Pulmonary artery (tissue), 1 donor: Measurements from ENCODE around the gene COX14.

DNA sequence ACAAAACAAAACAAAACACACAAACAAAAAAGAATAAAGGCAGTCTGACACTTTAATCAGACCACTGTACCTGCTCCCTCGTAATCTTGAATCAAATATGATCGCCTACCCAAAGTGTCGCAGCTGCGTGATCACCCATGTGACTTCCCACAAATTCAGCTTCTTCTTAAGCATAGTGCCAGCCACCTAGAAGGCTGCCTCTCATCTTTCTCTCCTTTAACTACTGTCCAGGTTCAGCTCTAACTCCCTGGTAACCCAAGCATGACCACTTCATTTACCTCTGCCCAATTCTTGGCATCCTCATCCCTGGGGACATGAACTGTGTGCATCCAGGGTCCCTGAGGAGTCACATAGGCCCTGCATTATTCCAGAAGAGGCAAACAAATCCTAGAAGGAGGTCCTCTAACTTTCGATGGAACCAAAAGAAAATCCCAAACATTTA, 37.3 kb downstream of the FMNL3 start:
- PRO-cap = no peak

DNA sequence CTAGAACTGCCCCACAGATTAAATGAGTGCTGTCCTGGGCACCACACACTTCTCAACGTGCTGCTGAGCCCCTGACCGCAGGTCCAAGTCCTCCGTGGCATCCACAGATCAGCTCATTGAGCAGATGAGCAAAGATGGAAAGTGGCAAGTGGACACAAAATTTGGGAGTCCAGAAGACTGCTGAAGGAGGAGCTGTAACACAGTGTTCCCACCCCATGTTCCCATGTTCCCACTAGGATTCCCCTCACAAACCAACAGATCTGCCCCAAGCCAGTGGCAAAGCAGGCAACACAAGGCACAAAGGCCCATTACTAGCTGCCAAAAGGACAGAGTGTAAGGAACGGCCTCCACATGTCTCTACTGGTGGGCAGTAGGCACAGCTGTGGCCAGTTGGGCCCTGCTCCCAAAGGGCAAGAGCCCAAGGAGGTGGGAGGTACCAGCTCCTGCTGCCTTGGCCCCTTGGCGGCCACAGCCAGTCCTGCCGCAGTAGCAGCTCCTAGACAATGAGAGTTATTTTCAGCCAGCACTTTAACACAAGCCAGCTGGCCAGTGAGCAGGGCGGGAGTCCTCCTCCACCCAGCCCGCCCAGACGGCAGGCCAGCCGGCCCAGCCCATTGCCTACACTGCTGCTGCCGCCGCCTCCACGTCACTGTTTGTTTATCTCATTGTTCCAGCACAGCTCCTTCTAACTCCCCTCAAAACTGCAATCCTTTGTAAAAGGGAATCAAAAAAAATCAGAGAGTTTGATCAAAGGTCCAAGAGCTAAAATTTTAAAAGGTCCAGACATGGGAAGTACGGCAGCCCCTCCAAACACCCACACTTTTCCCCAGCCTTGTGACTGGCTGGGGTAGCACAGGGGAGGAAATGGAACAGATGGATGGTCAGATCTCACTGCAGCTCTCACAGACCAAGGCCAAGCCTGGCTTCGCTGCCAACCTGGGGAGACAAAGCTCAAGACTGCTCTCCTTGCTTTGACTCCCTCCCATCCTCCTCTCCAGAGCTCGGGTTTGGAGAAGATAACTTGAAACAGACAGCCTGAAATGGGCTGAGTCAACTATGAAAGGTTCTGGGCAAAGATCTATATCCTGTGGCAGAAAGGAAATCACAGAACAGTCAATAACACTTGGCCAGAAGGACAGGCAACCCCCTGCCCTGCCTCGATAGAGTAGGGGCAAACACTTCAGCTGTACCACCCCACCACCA, 33.6 kb downstream of the FMNL3 start:
- PRO-cap = bidirectional peak, plus-strand start at position 626 of the sequence, minus-strand start at position 505 of the sequence

DNA sequence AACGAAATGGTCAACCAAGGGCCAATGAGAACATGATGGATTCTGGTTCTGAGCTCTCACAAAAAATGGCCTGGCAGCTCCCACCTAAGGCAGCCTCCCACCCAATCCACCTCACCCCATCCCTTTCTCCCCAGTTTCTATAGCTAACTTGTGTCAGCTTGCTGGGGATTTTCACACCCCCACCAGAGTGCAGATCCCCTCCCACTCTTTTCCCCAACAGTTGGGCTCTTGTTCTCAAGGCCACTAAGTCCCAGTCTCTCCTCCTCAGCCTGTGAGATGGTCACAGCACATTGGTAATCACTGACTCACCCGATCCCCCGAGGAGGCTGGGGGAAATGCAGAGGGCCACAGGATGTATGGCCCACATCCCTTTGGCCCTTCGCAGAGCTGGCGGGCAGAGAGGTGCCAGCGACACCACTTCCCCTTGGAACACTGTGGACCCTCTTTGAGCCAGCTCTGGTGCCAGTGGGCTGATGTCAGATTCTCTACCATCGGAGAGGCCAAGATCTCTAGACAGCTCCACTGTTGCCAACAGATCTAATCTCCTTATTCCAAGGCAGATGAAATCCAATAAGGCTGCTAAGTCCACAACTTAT, 1.7 kb downstream of the FMNL3 start:
- PRO-cap = bidirectional peak, plus-strand start at position 320 of the sequence, minus-strand start at position 211 of the sequence

- PRO-cap = no peak
These were observed 1.0 kb downstream of the NCKAP5L start for GRCh38 chr12:49827125-49827672.

GRCh38 chr12:49970242-49970550, 2.6 kb upstream of the AQP6 start:
- PRO-cap = no peak

DNA sequence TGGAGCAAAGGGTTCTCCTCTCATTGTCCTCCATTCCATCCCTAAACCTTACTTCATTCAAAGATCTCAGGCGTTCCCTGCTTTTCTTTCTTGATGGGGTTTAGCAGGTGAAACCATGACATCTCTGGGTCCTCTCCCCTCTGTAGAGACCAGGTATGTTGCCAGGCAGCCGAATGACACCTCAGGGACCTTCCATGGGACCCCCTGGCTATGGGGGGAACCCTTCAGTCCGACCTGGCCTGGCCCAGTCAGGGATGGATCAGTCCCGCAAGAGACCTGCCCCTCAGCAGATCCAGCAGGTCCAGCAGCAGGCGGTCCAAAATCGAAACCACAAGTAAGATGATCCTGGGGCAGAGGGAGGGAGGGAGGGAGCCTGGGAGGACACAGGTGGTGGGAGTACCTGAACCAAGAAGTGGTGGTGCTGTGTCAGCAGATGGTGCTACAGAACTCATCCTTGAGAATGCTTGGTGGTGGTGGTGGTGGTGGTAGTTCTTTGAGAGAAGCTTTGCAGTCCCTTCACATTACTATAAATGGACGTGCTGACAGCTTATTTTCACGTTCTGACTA, 956 bp downstream of the SMARCD1 start:
- PRO-cap = no peak

DNA sequence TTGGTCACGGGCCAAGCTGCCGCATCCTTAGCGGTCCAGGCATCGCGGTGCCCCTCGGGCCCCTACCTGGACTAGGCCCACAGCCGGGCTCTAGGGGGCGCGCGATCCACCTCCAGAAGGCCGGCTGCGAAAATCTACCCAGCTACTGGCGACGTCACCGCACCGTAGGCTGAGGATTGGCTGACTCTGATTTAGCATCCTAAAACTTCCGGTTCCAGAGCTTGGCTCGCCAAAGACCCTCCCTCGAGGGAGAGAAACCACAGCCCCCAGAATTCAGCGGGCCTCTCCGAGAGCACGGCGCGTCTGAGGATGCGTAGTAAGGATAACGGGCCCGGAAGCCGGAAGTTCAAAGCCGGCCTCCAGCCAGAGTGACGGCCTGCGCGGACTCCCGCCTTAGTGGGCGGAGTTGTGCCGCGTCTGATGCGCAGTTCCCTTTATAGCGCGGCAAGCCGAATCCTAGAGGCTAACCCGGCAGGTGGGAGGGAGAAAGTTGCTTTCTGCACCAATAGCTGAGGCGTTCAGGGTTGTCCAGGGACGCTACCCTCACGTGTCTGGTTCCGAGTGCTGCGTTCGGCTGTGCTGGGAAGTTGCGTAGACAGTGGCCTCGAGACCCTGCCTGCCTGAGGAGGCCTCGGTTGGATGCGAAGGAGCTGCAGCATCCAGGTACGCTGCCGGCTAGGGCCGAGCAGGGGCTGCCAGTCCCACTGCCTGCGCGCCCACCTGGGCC, at the start of gene COX14:
Gene COX14, plus strand, starts transcription at position 598 of the 727 bp plus-strand sequence.
- PRO-cap = unidirectional peak, plus-strand start at position 634 of the sequence

DNA sequence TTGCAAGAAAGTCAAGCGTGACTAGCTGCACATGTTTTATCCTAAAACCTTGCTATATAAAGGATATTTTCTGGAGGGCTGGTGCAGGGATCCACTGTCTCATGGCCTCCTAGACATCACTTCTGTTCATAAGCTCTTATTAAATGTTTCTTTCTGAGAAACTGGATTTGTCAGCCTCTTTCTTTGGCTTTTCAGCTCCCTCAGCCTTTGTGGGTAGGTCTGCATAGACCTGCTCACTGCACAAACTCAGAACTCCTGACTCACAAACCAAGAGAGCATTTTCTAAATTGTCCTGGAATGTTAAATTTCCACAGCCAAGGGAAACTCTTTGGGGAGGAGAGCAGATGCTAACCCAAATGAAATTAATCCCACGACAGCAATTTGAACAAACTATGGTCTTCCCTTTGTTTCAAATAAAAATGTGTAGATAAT, 19.5 kb upstream of the CERS5 start:
- PRO-cap = no peak

GRCh38 chr12:50188286-50188881, 21.2 kb upstream of the CERS5 start:
- PRO-cap = no peak

GRCh38 chr12:50488689-50489154, 16.1 kb upstream of the DIP2B start:
- PRO-cap = no peak

DNA sequence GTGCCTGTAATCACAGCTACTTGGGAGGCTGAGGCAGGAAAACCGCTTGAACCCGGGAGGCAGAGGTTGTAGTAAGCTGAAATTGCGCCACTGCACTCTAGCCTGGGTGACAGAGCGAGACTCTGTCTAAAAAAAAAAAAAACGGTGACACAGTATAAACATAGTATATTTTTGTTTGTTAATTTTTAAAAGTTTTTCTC, 2.5 kb upstream of the DIP2B start:
- PRO-cap = unidirectional peak, plus-strand start at position 133 of the sequence

DNA sequence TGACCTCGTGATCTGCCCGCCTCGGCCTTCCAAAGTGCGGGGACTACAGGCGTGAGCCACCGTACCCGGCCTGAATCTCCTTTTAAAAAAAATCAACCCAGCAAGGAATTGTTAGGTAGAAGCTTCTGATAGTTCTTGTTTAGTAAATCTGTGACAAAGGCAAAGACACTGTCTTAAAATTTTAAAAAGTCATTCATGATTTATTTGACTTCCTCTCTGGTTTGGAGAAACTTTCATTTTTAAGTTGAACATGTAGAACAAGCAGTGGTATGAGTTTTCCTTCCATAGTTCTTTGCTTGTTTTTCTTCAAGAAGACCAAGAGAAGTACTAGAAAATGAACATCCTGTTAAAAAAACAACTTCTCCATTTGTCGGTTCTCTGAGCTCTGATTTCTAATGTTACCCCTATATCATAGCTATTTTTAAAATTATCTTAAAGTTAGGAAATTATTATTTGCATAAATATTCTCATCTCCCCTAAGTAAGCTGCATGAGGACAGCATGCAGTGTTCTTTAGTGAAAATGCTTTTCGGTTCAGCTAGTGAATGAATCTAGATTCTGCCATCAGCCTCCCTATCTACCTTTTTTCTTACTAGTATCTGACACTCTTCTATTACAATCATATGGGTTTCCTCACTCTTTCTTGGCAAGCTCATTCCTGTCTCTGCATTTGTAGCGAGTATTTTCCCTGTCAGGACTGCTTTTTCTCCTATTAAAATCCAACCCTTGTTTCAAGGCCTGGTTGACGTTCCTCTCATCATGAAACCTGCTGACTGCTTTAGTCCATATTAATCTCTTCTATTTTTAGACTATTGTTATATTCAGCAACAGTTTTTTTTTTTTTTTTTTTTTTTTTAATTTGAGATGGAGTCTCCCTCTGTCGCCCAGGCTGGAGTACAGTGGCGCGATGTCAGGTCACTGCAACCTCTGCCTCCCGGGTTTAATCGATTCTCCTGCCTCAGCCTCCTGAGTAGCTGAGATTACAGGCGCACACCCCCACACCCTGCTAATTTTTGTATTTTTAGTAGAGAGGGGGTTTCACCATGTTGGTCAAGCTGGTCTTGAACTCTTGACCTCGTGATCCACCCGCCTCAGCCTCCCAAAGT, 15.8 kb downstream of the DIP2B start:
- PRO-cap = unidirectional peak, minus-strand start at position 698 of the sequence

GRCh38 chr12:50548794-50549205, 44.0 kb downstream of the DIP2B start:
- PRO-cap = no peak

- PRO-cap = no peak
These were observed 64.0 kb downstream of the DIP2B start for GRCh38 chr12:50568536-50569387.

DNA sequence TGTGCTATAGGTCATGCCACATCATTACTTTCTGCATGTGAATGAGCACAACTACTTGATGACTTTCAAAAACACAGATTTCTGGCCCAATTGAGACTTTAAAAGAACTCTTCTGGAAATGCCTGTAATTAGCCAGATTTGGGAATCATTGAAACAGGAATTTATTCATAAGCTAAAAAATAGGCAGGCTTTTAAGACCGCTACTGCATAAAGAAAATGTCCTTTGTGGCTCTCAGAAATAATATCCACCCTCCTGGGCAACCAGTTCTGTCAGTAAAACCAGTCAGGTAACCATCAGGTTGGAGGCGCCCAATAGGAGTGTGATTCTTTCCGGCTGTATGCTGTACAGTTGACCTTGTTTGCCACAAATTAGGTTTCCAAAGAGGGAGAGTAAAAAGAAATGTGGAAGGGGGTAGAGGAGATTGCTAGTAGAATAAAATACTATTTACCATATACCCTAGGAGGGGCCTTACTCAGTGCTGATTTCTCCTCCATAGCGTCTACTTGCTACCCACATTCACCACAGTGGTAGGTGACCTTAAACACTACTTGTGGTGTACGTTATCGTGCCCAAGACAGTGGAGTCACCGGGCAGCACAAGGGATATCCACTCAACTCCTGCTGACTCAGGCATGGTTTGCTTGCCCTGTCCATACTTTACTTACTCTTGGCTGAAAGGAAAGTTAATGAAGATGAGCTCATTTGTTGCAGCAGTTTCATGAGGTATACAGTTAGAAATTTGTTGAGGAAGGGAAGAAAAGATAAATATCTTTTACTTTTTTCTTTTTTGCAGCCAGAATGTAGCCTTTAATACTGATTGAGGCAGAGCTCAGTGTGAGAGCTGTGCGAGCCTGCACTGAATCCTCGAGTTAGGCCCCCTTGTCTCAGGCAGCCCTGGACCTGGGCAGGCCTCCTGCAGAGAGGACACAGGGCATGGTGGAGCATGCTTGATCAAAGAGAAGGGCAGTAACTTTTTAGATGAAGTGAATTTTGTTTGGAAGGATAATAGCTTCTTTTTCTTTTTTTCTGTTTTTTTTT, 76.7 kb downstream of the DIP2B start:
- PRO-cap = no peak

- PRO-cap = no peak
These were observed 92.7 kb downstream of the DIP2B start for GRCh38 chr12:50597405-50597904.

DNA sequence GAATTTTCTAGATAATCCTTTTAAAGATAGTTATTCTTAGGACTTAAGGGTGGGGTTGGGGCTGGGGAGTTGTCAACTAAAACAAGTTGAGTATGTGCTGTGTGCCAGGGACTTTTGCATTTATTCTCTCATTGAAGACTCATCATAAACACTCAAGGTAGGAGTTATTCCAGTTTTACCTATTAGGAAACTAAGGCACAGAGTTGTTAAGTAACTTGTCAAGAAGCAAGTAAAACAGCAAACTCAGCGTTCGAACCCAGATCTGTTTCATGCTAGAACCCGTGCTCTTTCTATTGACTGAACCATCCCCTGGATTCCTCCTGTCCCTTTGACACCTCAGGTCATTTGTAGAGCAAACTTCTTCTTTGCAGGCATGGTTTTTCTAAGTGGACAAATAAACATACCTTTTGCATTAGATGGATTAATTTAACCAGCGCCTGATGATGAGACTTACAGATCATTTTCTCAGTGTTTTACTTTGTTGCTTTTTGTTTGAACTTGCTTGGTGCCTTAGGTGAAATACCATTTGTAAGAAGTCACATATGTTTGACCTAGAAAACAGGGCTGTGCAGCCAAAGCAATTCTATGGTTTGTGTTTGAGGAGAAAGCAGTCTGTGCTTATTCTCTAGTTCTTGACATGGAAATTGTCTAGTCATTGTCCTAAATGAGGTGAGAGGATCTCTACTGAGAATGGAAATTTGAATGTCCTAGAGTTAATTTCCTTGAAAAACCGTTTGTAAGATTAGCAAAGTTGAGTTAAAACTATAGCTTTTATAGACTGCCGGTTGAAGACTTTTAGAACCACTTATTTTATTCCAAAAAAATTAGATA, 111.0 kb downstream of the DIP2B start:
- PRO-cap = no peak

DNA sequence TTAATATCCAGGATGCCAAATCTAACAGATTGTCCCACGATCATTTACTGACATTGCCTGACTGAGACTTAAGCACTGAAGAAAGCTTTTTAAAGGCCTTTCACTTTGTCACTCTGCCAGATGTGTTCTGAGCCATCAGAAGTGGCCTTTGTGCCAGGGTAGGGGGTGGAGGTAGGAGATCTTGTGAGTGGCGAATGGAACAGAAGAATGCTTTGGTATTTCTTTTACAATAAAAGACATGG, 117.1 kb downstream of the DIP2B start:
- PRO-cap = no peak

DNA sequence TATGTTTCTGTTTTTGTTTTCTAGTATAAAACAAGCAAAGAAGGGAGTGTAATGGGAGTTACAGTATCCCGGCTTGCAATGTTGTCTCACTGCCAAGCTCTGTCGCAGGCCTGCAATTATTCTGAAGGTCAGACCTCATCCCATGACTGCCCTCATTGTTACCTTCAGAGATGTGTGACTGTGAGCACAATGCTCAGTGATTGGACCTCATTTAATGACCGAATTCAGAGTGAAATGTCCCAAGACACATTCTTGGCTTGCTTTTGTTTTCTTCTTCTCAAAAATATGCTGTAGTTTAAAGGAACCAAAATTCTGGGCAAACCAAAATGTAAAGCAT, 72.9 kb upstream of the ATF1 start:
- PRO-cap = no peak

GRCh38 chr12:50923731-50924195, 1.1 kb upstream of the METTL7A start:
- PRO-cap = no peak